Progenitor cell of endocrine pancreas (in vitro differentiated cells): ENCODE measurements around the gene NUP93.

DNA sequence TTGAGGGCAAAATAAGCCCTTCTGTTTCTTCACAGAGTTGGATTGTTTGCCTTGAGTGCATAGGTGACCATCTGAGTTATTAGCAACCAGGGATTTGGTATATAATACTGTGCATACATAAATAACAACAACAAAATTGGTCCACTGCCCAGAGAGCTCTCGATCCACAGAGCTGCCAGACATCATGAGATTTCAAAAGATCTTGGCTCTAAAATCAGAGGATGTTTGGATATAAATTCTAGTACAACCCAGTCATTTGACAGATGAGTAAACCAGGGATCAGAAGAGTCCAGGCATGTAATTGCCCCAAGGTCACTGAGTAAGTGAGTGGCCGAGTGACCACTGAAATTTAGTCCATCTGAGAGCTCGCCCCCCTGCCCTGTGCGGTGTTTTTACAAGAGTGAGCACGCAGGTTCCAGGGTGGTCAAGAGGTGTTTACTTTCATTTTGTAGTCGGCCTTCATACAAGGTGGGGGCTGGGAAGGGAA, 1.8 kb upstream of the MT2A start:
- PRO-cap, result no peak

GRCh38 chr16:56609031-56609747, 805 bp downstream of the MT2A start:
- PRO-cap, result no peak

GRCh38 chr16:56610043-56611051, 2.0 kb downstream of the MT2A start:
- PRO-cap, result no peak

DNA sequence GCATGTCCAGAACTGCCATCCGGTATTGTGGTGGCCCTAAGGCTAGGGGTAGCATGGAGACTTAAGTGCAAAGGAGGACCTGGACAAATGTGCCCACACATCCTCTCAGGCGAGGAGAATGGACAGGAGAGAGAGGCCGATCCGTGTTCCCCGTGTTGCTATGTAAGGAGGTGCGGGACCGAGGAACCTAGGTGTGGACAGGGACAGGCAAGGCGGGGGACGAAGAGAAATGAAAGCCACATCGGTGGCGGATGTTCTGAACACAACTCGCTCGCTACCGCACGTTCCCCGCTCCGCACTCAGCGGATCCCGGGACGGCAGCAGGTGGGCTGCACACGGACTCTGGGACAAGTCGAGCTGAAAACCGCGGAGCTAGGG, 533 bp upstream of the MT1E start:
- PRO-cap, result no peak

DNA sequence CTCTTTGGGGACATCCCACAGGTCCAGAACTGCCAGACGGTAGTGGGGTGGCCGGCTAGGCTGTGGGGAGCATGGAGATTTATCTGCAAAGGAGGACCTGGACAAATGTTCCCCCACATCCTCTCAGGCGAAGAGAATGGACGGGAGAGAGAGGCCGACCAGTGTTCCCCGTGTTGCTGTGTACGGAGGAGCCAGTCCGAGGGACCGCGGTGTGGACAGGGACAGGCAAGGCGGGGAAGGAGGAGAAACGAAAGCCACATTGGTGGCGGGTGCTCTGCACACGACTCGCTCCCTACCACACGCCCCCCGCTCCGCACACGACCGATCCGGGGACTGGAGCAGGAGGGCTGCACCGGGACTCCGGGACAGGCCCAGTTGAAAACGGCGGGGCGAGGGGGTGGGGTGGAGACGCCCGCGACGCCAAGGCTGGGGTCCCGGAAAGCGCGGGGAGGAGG, 526 bp upstream of the MT1M start:
- PRO-cap, result no peak

DNA sequence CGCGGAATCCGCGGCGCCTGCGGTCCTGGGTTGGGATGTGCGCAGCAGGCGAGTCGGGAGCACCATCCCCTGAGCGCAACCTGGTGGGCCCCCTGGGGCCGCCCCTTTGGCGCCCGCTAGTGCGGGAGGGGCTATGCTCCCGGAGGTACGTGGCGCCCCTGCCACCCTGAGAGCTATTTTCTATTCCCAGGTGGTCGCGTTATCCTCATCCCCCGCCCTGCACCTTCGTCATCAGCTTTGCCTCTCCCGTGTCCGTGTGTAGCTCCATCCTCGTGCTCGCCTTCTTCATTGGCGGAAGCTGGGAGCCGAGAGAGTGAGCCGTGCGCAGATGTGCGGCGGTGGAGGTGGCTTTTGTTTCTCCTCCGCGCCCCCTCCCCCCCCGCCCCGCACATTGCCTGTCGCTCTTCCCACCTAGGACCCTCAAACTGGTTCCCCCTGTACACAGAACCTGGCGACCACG, 4.9 kb downstream of the MT1G start:
- PRO-cap, result no peak

DNA sequence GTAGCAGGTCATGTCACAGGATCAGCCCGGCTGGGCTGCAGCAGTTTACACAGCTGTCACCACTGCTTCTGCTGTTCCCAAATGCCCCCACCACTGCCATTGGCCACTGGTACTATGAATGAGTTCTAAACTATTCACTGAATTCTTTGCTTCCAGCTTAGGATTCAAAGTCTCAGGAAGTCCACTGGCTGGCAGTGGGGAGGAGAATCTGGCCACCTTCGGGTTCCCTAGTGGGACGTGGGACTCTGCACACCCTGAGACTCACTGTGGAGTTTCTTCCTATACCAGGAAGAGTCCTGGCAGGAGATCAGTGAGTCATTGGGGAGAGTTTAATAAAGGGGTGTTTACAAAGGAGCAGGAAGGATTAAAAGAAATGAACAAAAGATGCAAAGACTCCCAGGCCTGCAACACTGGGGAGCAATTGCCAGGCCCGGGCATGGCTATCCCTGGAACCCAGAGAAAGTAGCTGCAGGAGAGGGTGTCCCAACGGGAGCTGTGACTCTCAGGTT, 7.0 kb downstream of the MT1X start:
- PRO-cap, result no peak

DNA sequence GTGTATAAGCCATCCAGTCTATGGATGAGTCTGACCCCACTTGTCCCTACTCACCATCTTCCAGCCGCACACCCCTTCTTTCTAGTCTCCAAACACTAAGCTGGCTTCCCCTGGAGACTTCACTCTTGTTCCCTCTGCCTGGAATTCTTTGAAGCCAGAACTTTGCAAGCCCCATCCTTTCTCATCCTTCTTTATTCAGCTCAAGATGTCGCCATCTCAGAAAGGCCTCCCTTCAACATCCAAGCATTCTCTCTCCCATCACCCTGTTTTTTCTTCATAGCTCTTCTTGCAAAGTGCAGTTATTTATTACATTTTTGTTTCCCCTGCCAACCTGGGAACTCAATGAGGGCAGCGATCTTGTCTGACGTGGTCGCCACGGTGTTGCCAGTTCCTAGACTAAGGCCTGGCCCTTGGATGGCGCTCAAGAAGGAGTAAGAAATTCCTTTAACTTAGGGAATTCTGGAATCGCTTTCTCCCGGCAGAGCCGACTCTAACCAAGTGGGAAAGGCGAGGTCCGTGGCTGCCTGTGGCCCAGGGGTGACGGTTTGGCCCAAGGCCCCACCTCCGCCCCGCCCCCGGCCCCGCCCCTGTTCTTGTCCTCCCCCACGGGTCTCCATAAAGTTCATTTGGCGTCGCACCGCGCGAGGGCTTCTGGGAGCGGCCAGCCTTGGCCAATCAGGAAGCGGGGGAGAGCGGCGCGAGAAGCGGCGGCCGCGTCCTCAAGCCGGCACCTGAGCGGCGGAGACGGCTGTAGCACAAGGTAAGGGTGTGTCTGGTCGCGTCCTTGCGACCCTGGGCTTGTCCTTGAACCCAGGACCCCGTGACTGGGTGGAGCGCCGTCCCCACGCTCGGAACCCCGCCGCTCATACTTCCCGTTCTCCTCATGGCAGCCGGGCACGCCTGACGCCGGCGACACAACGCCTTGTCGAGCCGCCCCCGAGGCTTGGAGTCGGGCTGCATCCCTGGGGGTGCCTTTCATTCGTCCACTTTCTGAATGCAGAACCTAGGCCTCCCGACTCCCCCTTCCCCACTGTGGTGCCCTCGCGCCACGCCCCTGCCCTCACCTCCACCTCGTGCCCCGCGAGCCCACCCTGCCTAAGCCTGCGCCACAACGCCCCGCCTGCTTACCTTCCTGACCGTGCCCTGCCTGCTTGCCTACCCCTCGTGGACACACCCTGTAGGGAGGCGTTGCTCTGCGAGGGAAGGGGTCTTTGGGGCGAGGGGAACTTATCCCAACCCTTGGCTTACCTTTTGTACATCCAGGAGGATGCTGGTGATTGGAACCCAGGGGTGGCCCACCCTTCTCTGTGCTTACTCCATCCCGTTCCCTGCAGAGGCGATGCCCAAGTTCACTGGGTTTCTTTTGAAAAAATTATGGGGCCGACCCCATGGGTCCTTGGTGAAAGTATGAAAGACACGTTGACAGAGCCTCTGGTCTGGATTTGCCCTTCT, at the start of gene NUP93:
TSS of gene NUP93 (plus strand) at position 678 of the 1,452 bp plus-strand sequence.
- PRO-cap, result bidirectional peak, plus-strand start at position 678 of the sequence, minus-strand start at position 500 of the sequence

- PRO-cap, result no peak
Observed at GRCh38 chr16:56781628-56782252, 51.8 kb downstream of the NUP93 start.

GRCh38 chr16:56930929-56932018, 668 bp upstream of the HERPUD1 start:
- PRO-cap, result bidirectional peak, plus-strand start at chr16:56932142, minus-strand start at chr16:56931904

GRCh38 chr16:56951312-56951787, 10.4 kb upstream of the CETP start:
- PRO-cap, result no peak

DNA sequence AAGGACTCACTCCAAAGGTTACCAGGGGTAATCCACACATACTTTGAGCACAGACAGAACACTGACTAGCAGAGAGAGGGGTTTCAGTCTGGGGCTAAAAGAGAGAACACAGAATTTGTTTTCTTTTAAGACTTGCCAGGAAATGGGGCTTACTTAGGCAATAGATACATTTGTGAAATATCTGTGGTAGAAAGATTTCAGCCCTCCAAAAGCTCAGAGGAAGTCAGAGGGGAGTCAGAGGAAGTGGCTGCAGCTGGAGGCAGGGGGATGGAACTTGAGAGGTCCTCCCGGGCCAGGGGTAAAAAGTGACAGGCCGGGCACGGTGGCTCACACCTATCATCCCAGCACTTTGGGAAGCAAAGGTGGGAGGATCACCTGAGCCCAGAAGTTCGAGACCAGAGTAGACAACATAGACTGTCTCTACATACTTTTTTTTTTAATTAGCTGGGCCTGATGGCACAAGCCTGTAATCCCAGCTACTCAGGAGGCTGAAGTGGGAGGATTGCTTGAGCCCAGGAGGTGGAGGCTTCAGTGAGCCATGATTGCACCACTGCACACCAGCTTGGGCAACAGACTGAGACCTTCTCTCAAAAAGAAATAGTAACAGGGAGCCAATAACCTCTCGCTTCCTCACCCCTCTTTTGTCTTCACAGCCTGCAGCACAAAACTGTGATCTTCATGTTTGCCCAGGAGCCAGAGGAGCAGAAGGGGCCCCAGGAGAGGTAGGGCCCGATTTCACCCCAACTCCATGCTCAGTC, 50.0 kb downstream of the NLRC5 start:
- PRO-cap, result no peak

GRCh38 chr16:57131247-57131942, 39.0 kb downstream of the CPNE2 start:
- PRO-cap, result no peak

DNA sequence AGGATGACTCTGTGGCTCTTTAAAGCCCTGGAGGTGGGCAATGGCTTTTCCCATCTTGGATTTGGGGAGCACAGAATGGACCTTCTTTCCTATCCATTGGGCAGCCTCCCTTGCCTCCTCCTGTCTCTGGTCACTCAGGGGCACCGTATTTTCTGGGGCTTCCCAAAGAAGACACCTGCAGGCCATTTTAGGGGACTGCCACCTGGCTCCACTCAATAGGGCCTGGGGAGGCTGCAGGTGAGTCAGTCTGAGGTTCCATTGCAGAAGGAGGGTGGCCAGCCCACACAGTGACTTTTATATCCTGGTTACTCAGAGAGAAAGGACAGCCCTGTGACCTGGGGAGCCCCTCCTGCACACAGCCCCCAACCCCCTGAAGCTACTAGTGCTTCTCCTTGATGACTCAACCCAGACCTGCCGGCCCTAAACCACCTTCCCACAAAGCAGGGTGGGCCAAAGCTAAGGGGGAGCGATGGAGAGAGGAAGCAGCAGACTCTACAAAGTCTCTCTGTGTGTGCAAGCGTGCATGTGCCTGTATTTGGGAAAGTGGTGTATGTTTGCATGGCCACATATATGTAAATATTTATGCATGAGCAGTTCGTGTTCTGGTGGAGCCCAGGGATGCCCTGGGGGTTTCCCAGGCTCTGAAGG, 4.9 kb downstream of the CX3CL1 start:
- PRO-cap, result no peak

DNA sequence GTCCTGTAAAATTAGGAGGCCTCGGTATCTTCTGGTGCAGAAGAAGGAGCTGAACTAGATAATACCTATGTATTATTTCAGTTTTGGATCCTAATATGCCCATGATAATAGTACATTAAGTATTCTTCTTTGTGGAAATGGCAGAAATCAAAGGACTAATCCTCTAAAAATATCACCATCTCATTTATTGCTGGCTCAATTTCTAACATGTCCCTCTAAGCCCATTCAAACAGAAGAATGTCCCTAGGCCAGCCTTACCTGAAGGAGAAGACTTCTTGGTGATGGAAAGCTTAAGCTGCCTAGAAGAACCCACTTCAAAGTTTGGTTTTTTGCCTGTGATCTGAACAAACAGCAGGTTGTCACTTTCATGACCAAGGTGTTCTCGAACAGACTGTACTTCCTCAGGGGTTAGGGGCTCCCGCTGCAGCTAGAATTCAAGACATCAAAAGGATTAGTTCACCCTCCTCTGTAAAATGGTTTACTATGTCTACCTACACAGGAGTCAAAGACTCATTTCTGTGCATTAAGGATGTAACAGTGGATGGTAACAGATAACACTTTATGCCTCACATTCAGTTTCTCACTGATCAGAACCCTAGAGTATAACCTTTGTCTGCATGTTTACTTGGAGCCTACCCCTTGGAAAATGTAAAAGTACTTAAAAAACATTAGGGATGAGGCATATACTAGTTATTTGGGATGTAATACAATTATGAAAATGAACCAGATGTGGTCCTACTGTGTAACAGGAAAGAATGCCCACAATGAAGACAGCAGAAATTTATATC, 13.2 kb downstream of the CIAPIN1 start:
- PRO-cap, result no peak

- PRO-cap, result bidirectional peak, plus-strand start at chr16:57447959, minus-strand start at chr16:57447920
Observed at GRCh38 chr16:57447615-57448156, 407 bp downstream of the COQ9 start.

DNA sequence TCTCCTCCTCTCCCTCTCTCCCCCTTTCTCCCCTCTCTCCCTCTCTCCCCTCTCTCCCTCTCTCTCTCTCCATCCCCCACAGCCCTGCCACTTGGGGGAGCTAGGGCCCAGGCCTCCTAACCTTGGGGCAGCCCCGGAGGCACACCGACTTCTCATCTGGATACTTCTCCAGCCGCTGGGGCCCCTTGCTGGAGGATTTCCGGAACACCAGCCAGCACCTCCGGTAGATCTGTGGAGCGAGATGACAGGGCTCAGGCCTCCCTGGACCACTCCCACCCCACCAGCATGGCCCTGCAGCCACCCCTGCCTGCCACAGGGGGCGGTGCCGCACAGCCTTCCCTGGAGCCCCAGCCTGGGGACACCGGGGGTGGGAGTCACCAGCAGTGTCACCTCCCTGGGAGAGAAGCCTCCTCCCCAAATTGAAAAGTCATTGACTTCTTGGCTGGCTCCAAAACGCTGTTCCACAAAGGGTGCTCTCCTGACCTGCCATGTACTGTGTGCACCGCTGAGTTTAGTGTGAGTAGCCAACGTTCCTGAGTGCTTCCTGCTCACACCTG, 10.5 kb downstream of the DOK4 start:
- PRO-cap, result no peak

GRCh38 chr16:57517986-57518920, 18.1 kb downstream of the CCDC102A start:
- PRO-cap, result no peak

DNA sequence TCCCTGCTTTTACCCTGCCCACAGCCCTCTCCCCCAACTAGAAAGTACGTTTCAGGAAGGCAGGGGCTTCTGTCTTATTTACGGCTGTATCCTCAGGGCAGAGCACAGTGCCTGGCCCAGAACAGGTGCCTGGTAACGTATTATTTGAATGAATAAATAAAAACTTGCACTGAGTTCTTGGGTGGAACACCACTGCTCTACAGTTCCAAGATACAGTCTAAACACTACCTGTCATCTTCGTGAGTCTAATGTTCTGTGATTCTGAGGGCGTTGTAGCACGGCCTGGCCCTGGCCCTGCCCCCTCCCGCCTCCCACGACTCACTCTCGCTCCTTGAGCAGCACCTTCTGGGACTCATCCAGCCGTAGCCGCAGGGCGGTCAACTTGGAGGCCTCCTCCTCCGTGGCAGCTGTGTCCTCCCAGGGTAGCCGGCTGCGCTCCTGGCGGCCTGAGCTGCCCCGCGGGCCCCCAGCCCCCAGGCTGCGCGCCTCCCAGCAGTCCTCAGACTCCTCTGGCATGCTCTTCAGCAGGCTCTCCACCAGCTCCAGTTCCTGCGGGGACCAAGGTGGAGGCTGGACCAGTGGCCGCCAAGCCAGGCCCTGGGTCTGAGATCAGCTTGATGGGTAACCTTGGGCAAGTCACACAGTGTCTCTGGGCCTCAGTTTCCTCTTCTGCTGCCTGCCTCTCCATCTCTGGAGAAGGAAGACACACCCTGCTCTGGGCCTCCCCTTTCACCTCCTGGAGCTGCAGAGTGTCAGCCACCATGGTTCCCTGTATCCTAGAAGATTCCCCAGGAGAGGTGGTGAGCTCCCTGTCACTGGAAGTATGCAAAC, 10.6 kb downstream of the CCDC102A start:
- PRO-cap, result no peak

DNA sequence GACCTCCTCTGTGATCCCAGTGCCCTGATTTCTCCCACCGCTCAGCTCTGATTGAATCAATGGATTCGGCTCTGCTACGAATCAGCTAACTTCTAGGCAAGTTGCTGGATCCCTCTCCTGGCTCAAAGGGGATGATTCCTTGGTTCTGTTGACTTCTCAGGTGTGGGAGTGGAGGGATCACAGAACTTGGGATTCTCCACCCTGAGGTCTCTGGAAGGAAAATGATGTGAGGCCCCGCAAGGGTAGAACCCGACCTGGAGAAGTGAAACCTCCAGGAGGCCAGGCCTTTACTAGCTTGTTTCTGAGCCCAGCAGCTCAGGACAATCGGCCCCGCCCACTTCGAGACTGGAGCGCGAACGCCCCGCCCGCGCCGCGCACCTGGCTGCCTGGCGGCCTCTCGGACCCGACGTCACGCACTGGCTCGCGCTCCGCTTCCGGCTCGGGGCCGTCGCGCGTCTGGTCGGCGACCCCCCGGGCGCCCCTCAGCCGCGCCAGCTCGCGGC, 8.1 kb downstream of the CCDC102A start:
- PRO-cap, result unidirectional peak, plus-strand start at position 377 of the sequence